ENCODE data around the genes CDH19 and CD226.

GRCh38 chr18:63418023-63418526 is 4.2 kb downstream of the VPS4B start:
- RRBS: no CpG with 5 or more reads among the region's 4 CpGs

GRCh38 chr18:63427416-63427792 is 5.1 kb upstream of the VPS4B start:
- RRBS: no CpG with 5 or more reads among the region's 3 CpGs

- RRBS: no CpG with 5 or more reads among the region's 6 CpGs
These were observed 18.8 kb upstream of the SERPINB5 start for GRCh38 chr18:63458016-63458339.

GRCh38 chr18:63974269-63975178 is 4.6 kb downstream of the SERPINB8 start:
- RRBS: no CpG with 5 or more reads among the region's 3 CpGs

GRCh38 chr18:64276565-64277176 is 306.8 kb downstream of the SERPINB8 start:
- RRBS: no CpG with 5 or more reads among the region's 5 CpGs

- RRBS: no CpG with 5 or more reads among the region's 8 CpGs
These were observed at the start of gene CDH19 for GRCh38 chr18:66603836-66604448. Gene CDH19 (minus strand): TSS chr18:66604090.

- RRBS: no CpG with 5 or more reads among the region's 47 CpGs
These were observed 686 bp downstream of the DSEL start for GRCh38 chr18:67515608-67516459.

DNA sequence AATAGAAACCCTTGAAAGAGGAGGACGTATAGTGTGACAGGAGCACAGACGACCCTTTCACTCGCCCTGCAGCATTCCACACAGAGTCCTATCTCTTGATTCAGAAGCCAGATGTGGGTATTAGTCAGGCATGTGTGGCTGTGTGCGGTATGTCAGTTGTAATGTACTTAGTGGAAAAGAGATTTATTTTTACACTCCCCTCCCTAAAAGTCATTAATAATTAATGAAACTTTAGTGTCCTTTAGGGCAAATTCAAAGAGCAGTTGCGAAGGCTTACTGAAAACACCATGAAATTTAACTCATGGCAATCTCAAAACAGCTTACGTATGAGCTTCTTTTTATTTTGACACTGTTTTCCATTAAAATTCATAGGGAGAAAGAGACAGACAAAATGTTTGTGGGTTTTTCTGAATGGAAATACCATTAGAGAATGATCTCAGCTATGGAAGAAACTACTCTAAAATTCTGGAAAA is 83.8 kb upstream of the DSEL start:
- RRBS: no CpG with 5 or more reads among the region's 6 CpGs

DNA sequence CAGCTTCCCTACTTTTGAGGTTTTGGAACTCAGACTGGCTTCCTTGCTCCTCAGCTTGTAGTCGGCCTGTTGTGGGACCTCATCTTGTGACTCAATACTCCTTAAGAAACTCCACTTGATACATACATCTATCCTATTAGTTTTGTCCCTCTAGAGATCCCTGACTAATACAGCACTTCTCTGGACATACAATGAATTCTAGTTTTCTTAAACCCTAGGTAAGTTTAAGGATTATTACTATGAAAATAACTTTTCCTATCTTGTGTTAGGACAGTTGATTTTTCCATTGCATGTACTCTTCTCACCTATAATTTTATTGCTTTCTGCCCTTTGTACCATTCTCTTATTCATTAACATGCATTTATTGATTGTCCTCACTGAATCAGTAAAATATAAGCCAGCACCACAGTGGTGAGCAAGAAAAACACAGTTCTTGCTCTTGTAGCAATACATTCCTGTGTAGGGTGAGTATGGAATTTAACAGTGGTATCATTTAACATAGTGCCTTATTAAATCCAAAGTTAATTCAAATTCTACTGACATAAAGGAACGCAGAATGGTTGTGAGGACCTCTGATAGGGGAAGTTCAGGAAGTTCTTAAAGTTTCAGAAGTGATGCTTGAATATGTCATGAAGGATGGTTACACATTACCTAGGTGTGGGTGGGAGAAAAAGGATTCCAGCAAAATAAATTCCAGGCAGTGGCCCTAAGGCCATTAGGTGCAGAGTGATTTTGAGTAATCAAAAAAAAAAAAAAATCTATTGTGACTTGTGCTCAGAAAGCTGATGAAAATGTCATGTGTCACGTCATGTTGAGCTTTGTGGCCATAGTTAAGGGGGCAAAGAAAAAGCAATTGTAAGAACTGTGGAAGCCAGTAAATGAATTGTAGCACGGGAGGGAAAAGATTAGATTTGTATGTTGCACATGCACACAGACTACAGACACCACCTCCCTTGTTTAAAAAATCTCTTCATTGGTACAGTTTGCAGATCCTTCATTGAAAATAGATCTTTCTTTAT is 104.7 kb upstream of the DSEL start:
- RRBS: no CpG with 5 or more reads among the region's 4 CpGs

DNA sequence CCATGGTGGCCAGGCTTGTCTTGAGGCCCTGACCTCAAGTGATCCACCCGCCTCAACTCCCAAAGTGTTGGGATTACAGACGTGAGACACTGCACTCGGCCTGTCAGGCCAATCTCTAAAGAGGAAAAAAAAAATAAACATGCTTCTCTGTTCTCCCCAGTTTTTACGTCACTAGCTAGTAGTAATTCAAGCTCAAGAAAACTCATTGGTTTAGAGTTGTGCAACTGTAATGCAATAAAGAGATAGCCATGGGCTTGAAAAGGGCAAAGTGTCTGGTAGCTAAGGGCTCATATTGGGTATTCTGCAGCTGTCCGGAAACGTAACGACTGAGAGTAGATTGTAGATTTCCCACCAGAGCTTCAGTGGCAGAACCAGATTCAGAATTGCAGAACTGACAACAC is 112.2 kb upstream of the DSEL start:
- RRBS: no CpG with 5 or more reads among the region's 7 CpGs

DNA sequence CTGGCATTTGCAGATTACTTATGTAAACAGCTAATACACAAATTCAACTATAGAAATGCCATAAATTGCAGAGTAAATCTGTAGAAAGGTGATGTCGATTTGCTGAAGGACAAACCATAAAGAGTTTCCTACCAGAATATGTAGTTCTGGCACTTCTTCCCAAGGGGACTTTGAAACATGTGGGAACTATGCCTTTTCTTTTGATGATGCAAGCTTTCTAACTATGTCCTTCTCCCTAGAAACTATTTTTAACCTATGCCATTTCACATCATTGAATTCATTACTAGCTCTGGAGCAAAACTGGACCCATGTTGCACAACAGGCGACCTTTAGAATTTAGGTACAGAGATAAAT is 186.4 kb downstream of the CCDC102B start:
- RRBS: no CpG with 5 or more reads among the region's 2 CpGs

GRCh38 chr18:68985245-68985933 is 187.5 kb downstream of the CCDC102B start:
- RRBS: no CpG with 5 or more reads among the region's 2 CpGs

- RRBS: no CpG with 5 or more reads among the region's 7 CpGs
These were observed at the start of gene CD226 for GRCh38 chr18:69947234-69948210. Gene CD226 (minus strand): TSS chr18:69947873.

GRCh38 chr18:69955066-69955479 is 7.4 kb upstream of the CD226 start:
- RRBS: no CpG with 5 or more reads among the region's 2 CpGs

DNA sequence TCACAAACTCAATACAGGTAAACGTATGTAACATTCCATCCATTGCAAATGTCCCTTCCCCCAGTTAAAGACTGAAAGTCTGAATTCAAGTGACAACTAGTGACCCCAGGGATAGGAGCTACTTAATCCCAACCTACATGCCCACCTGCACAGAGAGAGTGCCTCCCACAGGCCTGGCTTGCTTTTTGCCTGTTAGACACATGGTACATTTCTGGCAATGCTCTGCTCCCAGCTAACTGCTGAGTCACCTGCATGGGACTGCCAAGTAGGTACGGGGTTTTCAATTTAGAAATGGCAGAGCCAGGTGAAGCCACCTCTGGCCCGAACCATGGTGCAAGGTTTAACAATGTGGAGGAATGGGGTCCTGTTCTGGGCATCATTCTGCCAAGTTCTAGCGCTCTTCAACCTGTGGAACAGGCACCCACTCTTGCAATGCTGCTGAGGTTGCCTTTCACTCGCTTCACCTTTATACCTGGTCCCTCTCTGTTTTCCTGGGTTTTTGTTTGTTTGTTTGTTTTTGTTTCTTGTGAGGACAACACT is 60.4 kb downstream of the CYB5A start:
- RRBS: no CpG with 5 or more reads among the region's 5 CpGs

DNA sequence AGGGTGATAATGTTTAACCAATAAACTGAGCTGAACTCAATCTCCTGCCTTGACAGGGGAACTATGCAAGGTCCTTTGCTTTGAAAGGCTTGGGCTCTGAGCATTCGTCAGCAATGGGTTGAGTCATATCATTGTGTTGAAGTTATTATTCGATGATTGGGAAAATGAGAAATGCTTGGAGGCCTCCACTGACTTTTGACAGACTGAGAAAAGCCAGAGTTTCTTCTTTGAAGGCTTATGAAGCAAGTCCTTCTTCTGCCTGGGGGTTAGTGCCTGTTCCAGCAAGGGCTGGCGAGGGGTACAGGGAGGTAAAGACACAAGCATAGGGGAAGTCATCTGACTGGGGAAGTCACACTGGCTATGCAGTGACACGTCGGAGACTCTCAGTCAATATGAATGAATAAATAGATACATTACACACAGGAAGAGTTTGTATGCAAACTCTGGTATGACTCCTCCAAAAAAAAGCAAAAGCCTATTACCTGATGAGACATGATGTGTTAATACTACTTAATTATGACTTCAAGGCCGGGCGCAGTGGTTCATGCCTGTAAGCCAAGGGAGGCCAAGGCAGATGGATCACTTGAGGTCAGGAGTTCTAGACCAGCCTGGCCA is 57.1 kb downstream of the CYB5A start:
- RRBS: no CpG with 5 or more reads among the region's 7 CpGs

DNA sequence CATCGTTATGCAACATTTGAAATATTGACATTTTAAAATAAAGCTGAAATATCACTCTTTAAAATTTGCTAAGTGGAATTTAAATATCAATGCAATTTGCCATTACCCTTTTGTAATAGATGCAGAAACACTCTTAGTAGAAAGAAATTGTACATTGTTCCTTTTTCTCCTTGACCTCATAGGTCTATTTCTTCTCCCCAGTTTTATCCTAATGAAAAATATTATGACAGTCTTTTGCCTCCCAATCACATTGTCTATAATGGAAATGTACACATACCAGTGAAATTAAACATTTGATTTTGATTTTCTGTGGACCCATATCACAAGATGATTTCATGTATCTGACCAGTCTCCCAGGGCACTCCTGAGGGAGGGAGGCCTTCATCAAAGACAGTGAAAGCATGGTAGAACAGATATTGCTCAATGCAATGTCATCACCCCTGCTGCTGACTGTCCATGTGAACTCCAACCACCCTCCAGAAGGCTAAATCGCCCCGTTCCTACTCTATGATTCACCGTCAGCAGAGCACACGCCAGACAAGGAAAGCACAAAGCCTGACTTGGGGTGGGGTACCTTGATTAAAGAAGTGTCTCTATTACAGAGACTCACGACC is 42.7 kb downstream of the CYB5A start:
- RRBS: no CpG with 5 or more reads among the region's 6 CpGs

DNA sequence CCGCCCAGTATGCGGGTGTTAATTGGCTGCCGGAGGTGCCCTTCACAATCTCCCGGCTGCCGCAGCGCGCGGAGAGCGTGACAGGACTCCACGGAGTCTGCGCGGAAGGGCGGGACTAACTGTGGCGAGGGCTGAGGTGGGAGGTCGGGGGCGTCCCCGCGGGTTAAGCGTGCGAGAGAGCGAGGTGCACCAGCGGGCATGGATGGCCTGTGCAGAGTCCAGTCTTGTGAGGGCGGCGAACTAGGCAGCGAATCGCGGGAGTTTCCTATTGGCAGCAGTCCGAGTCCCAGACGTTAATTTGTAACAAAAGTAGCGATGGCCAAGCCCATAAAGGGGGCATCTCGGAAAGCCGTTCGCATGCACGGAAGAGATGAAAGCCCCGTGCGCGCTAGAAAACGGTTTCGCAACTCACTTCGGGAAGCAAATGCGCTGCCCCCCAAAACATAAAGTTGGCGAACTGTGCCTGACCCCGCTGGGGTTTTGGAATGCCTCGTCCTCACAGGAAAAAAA is 399 bp upstream of the CYB5A start:
- RRBS: no CpG with 5 or more reads among the region's 44 CpGs

GRCh38 chr18:74316822-74317281 is 1.2 kb downstream of the C18orf63 start:
- RRBS: no CpG with 5 or more reads among the region's 3 CpGs